PC-3 (cell line): ENCODE data around the genes STX5 and SLC22A8.

GRCh38 chr11:62419591-62419926 lies 726 bp downstream of the SCGB1A1 start:
- RAMPAGE, long total RNA: no peak

- RAMPAGE, long total RNA: no peak
These were observed 45.1 kb downstream of the AHNAK start for GRCh38 chr11:62501412-62501919.

- RAMPAGE, long total RNA: no peak
These were observed 32.1 kb downstream of the AHNAK start for GRCh38 chr11:62514547-62514938.

GRCh38 chr11:62545490-62546203 lies 959 bp downstream of the AHNAK start:
- RAMPAGE, long total RNA: no peak

DNA sequence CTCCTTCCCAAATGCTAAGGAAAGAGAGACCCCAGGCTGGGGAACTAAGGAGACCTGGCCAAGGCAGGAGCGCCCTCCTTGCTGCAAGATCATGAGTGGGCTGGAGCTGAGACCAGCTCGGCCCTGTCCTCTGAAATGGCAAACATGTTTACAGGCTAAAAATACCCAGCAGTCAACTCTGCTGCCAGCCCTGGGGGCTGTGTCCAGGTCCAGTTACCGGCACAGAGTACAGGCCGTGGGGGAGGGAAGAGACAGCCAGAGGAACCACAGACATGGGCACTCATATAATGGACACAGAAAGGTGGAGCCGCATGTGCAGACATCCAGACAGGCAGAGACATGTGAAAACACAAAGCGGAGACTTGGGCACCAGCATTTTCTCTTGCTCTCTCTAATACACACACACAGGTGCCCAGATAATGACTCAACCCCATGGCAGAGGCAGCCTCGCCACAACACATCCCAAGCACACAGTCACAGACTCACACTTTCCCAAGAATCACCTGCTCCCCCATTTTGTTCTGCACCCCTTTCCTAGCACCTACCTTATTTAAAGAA lies 1.3 kb upstream of the AHNAK start:
- RAMPAGE, long total RNA: no peak

DNA sequence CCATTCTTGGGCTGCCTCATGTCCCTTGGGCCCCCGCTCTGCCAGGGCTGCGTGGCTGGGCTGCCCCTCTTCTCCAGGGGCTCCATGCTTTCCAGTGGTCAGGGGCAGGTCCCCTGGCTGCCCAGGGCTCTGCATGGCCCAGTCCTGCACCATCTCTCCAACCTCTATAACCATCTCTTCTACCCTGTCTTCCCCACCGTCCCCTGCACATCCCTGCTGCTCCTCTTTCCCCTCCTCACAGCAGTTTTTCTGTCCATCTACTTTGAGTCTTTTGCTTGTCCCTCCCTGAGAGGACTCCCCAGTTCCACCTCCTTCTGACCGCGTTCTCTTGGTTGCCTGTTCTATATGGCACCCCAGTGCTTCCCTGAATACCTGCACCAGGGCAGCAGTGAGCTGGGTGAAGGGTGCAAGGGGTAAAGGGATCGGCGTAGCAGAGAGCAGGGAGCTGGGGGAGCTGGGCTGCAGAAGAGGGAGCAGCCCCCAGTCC lies 1.8 kb upstream of the EEF1G start:
- RAMPAGE, long total RNA: no peak

GRCh38 chr11:62604603-62605419 lies 3.1 kb upstream of the MTA2 start:
- RAMPAGE, long total RNA: no peak

DNA sequence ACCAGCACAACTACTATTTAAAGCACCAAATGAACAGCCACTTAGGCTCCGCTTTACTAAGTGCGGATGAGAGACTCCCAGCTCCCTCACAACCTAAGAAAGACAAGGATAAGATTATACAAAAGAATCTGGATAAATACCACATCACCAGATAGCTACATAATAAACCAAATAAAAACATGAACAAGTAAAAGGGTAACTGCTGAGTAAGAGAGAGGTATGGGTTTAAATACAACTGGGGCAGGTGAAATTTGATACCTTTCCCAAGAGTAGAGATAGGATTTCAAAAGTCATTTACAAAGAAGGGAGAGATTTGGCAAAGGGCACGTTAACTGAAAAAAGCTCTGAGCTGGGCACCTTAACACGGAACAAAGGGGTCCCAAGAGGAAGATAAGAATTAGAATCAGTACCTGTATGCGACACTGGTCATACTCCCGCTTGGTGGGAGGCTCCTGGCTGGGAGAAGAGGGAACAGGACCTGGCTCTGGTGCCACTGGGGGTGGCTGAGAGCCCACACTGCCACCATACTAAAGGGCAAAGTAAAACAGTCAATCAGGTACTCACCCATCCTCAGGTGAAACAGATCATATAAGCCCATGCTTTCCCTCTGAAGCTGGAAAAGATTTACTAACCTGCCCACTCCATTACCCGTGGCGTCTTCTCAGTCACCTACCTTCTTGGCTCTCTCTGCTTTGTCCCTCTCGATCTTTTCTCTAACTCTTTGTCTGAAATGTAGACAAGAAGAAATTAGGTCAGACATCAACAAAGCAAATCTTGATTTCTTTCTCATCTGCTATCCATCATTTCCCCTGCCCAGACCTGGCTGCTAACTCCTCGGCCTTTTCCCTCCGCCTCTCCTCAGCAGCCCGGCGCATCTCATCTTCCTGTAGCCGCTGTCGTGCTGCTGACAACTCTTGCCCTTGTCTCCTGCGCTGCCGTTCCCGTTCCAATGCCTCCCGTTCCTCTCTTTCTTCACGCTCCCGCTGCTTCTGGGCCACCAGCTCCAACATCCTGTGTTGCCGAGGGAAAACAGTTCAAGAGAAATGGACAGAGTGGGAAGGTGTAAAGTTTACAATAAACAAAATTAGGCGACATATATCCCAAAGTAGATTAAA lies 1.4 kb downstream of the UBXN1 start:
- RAMPAGE, long total RNA: no peak

GRCh38 chr11:62770552-62771093 lies 573 bp upstream of the TAF6L start:
- RAMPAGE, long total RNA: no peak

DNA sequence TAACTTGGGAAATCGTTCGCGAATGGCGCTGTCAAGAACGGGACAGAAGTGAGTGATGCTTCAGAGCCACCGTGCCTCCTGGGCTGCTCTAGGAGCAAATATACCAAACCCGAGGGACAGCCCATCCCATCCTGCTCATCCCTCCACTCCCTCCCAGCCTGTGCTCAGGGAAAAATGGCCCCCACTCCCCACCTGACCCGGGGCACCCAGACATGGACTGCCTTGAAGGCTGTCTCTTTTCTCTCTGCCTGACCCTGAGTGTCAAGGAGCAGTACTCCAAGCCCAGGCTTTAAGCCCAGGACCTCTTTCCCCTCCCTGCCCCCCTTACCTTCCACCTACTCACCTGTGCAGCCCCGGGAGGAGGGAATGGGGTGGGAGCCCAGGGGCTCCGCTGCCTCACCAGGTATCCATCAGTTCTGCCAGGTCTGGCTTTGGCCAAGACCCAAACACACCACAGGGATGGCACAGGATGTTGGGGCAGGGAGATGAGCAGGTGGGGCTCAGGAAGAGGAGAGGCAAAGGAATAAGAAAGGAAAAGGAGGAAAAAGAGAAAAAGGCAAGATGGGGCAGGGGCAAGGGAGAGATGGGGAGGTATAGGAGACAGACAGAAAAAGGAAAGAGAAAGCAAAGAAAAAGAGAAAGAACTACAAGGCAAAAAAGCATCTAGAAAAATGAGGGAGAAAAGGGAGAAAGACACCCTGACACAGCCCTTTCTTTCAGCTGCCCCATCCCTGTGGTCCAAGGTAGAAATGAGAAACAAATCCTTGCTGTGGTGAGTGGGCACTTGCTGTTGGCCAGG lies 6.5 kb downstream of the NXF1 start:
- RAMPAGE, long total RNA: no peak

DNA sequence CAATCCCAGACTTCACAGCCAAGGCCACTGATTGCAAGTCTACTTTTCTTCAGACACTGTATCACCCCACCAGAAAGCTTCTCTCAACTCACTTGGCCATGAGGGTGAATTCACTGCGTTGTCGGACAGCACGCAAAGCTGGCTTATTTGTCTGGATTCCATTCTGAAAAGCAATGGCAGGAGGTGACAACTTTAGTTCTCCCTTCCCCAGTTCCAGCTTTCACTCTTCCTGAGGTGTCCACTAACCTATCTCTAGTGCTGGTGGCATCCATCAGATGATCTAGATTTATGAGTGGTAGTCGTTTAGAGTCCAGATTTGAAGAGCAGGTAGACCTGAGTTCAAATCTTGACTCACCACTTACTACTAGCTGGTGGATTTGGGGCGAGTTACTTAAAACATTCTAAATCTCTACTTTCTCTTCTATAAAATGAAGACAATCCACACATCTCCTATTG lies 4.4 kb downstream of the STX5 start:
- RAMPAGE, long total RNA: no peak

DNA sequence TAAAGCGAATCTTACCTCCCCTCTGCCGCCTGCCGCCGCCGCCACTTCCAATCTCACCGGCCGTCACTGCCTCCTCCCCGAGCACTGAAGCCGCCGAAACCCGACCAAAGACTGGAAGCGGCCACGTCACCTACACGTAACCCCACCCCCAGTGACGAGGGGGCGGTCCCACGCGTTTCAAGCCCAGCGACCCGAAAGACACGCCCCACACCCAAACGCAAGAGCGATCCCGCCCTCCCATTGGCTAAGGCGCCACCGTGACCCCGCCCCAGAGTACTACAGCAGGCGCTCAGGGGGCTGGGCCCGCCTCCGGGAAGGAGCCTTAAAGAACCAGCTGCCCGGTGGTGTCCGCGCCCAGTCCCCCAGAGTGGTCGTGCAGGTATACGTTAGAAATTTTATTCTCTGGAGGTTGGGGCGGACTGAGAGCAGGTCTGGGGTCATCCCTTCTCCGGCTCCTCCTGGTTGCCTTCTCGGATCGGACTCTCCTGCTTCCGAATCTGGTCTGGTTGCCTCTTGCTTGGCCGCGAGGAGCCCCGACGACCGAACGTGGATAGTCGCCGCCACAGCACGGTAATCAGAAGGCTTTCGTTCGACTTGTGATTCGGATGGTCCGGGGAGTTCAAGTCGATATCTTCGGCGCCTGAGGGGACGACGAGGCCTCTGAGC lies at the start of gene STX5:
TSS of gene STX5 (minus strand) at position 113 of the 666 bp plus-strand sequence.
- RAMPAGE, long total RNA: no peak

DNA sequence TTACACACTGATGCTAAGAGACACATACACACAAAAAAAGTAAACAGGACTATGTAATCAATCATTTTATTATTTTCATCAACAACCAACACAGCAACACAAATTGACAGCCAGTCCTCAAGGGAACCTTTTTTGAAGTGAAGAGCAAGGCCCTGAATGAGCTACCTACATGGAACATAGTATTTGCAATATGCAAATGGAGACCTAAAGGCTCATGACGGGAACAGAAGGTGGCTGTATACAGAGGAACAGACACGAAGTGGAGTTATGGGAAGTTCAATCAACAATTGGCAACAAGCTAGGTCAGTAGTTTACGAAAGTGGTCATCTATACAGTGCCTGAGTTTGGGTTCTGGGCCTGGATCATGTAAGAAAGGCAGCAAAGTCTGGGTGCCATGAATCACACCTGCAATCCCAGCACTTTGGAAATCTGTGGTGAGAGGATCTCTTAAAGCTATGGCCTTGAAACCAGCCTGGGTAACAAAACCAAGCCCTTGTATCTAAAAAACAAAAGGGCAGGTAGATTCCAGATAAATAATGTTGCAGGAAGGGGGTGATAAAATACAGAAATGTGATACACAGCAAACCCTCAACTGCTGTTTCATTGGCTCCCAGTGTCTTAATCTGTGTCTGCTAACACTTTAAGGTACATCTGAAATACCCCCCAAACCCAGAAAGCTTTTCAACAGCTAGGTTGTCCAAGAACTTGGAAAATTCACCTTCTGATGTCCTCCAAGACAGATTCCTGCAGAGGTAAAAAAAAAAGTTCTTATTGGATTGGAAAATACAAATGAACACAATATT lies 12.7 kb upstream of the WDR74 start:
- RAMPAGE, long total RNA: no peak

GRCh38 chr11:62852741-62853243 lies 13.4 kb upstream of the WDR74 start:
- RAMPAGE, long total RNA: no peak

- RAMPAGE, long total RNA: no peak
These were observed 2.0 kb downstream of the SLC3A2 start for GRCh38 chr11:62882296-62883507.

DNA sequence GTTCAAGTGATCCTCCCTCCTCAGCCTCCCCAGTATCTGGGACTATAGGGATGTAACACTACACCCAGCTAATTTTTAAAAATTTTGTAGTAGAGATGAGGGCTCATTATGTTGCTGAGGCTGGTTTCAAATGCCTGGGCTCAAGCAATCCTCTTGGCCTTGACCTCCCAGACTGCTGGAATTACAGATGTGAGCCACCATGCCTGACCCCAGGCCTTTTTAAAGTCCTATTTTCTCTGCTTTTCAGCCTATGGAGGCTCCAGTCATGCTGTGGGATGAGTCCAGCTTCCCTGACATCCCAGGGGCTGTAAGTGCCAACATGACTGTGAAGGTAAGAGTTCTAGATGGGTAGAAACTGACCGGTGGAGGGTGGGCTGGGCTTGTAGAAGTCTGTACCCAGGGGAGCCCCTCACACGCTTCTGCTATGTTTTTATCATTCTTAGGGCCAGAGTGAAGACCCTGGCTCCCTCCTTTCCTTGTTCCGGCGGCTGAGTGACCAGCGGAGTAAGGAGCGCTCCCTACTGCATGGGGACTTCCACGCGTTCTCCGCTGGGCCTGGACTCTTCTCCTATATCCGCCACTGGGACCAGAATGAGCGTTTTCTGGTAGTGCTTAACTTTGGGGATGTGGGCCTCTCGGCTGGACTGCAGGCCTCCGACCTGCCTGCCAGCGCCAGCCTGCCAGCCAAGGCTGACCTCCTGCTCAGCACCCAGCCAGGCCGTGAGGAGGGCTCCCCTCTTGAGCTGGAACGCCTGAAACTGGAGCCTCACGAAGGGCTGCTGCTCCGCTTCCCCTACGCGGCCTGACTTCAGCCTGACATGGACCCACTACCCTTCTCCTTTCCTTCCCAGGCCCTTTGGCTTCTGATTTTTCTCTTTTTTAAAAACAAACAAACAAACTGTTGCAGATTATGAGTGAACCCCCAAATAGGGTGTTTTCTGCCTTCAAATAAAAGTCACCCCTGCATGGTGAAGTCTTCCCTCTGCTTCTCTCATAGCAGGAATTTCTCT lies 7.5 kb downstream of the SLC3A2 start:
- RAMPAGE, long total RNA: no peak

DNA sequence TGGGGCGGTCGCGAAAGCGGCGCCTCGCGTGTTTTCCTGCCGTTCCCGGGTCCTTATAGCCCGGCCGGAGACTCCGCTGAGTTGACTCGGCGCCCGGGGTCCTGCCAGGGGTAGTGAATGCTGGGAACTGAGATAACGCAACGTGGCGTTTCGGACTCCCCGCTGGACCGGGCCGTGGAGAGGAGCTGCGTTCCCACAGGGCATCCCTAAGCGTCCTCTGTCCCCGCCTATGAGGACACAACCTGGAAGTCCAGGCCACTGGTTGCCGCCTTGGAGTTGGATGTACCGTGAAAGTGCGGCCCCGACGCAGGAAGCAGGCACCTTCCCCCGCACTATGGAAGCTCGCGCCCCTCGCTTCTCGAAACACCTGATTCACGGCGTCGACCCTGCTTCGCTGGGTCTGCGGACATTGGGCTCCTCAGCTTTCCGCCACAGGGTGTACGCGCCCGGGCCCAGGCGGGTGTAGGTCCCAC lies 5.0 kb upstream of the CHRM1 start:
- RAMPAGE, long total RNA: no peak

- RAMPAGE, long total RNA: no peak
These were observed 6.8 kb upstream of the CHRM1 start for GRCh38 chr11:62927729-62928523.

DNA sequence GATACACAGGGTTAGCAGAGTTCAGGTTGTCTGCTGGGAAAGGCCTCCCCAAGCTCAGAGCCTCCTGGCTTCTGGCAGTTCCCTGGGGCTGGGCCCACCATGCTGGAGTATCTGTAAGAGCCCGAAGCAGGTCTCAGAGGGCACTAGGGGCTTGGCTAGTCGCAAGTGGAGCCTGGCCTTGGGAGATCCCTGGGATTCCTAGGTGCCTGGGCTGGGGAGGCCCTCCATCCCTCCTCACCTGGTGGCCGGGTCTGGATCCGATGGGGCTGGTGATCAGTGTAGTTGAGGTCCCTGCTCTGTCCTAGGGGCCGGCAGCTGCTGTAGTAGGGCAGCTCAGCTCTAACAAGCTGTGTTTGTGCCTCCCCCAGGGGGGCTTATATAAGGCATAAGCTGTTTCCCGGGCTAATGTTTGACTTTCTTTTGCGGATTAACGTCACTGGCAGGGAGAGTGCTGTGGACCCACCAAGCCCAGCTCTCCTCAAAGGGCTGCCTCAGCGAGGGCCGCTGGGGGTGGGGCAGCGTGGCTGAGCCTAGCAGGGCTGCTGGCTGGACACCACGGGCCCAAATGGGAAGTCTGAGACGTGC lies at the start of gene SLC22A8:
TSS of gene SLC22A8 (minus strand) at position 351 of the 585 bp plus-strand sequence.
- RAMPAGE, long total RNA: no peak

- RAMPAGE, long total RNA: no peak
These were observed 10.8 kb upstream of the PLAAT2 start for GRCh38 chr11:63574040-63574411.